HCT116 (cell line): Measurements from ENCODE around the genes MAP3K14, ARL17B and WNT3.

DNA sequence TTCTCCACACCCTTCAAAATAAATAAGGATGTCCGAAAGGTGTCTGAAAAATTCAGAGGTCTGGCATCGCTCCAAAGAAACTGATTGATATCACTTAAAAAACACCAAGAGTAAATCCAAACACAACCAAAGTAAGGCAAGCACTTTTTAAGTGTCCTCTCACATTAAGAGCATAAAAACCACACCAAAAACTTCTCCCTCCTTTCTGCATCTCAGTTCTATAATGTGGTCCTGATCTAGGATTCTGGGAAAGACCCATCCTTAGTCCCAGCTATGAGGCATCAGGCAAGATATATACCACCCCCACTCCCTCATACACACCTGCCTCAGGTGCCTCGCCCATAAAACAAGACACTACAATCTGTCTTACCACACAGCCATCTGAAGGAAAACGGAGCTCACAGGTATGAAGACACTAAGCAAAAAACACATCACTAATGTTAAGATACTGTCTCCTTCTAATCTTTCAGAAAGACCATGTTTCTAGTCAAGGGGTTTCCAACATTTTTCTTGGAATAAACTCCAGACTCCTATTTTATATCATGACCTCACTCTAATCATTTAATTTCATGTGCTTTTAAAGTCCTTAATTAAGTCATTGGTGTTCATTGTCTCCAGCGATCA lies 1.3 kb downstream of the MAP3K14 start:
- RRBS: no CpG with 5 or more reads among the region's 5 CpGs

DNA sequence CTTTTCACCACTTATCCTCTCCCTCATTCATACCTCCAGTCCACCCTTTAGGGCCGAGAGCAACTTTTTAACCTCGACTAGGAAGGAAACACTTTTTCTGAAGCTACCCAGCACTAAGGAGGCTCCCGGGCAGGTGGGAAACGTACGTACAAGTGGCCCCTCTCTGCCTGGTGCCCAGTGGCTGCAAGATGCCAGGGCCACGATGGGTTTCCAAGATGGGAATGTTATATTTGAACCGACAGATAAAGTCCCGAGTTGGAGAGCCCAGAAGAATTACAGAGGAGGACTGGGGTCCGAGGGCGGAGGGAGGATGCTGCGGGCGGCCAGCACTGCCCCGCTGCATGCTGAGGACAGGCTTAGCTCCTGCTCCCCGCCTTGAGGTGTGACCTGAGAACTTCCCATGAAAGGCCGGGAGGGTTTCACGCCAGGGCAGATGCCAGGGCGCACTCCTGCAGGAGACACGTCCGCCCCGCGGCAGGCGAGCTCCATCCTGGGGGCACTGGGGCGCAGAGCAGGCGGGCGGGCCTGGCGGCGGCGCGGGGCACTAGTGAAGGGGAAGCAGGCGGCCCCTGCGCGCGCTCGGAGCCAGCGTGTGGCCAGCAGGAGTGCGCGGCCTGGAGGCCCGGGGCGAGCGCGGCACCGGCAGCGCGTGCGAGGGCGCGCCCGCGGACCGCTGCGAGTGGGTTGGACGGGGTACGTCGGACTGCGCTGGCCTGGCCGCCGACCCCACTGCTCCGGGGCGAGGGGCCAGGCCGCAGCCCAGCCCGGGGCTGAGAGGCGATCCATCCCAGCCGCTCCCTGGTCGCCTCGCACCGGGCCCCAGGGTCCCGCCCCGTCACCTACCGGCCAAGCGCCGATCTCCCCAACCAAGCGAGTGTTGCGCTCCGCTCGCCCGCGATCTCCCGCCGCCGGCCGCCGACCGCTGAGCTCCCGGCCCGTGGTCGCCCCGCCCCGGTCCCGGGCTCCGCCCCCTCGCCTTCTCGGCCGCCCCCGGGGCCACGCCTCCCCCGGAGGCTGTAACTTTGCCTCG lies at the start of gene MAP3K14:
TSS of gene MAP3K14 (minus strand) at position 904 of the 1,030 bp plus-strand sequence.
- RRBS: 1% methylated on average over 33 of the region's 97 CpGs

GRCh38 chr17:46024035-46024938 lies 25.2 kb downstream of the STH start:
- RRBS: no CpG with 5 or more reads among the region's 28 CpGs

DNA sequence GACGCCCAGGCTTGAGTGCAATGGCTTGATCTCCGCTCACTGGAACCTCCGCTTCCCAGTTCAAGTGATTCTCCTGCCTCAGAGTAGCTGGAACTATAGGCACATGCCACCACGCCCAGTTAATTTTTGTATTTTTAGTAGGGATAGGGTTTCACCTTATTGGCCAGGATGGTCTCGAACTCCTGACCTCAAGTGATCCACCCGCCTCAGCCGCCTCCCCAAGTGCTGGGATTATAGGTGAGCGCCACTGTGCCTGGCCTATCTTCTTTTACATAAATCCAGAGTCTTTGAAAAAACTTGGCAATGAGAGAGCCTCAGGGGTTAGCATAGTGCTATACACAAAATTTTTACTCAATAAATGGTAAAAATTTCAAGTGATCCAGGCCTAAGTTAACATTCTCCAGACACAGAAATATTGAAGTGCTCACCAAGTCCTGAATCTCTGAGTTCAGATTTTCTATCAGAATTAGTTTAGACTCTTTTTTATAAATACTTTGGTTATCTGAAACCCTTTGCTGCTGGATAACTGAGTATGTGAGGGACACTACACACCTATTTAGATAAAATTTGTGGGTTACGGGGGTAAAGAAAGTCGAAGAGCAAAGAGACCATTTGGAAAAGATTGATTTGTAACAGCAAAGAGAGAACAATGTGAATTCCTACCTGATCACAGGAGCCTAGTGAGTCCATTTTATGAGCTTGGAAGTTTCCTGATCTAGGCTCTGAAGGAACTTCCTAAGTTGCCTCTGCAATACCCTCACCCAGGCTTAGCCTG lies 37.9 kb downstream of the STH start:
- RRBS: no CpG with 5 or more reads among the region's 10 CpGs

DNA sequence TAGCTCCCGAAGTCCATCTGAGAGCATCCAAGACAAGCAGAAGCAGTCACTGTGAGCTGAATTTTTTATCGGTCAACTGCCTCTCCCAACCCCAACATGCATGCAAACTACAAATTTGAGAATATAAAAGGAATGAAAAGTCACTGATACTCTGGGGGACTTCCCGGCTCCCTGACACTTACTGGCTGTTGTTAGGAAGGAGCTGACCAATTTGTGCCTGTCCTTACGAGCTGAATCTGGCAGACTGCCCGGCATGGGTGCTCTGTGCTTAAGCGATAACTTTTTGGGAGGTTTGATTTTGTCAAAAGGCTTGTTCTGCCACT lies 40.4 kb downstream of the STH start:
- RRBS: 95% methylated on average over 3 of the region's 6 CpGs

DNA sequence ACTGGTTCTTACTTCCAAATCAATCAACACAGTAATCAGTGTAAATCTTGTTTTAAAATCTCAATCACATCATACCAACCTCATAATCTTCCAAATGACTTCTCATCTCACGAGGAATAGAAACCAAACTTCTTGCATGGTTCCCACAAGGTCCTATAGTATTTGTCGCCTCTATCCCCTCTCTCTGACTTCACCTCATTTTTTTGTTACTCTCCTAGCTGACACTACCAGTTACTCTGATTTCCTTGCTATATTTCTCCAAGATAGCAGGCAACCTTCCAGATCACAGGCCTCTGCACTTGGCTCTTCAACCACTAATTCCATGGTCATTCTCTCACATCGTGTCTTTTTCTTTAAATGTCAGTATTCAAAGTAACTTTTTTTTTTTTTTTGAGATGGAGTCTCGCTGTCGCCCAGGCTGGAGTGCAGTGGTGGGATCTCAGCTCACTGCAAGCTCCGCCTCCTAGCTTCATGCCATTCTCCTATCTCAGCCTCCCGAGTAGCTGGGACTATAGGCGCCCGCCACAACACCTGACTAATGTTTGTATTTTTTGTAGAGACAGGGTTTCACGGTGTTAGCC lies 55.5 kb downstream of the STH start:
- RRBS: no CpG with 5 or more reads among the region's 10 CpGs

DNA sequence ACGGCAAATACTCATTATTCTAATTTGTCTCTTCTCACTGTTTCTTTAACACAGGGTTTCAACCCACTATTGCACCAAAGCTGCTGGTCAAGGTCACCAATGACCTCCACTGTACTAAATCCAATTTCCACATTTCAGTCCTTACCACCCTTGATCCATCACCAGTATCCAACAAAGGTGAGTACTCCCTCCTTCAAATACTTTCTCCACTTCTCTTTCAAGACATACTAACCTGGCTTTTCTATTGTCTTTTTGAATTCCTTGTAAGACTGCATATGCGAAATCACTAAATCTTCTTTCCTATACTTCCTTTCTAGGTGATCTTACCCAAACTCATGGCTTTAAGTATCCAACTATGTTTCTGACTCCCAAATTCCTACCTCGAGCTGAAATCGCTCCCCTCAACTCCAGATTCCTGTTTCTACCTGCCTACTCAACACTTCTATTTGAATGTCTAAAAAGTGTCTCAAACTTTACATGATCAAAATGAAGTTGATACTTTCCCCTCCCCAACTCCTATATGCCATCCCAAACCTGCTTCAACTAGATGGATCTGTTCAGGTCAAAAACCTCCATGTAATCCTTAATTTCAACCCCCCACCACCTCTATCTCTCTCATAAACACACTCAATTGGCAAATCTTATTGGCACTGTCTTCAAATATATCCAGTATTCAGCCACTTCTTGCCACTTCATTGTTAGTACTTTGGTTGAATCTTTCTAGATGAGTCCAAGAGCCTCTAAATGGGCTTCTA lies 85.8 kb downstream of the KANSL1 start:
- RRBS: no CpG with 5 or more reads among the region's 4 CpGs

DNA sequence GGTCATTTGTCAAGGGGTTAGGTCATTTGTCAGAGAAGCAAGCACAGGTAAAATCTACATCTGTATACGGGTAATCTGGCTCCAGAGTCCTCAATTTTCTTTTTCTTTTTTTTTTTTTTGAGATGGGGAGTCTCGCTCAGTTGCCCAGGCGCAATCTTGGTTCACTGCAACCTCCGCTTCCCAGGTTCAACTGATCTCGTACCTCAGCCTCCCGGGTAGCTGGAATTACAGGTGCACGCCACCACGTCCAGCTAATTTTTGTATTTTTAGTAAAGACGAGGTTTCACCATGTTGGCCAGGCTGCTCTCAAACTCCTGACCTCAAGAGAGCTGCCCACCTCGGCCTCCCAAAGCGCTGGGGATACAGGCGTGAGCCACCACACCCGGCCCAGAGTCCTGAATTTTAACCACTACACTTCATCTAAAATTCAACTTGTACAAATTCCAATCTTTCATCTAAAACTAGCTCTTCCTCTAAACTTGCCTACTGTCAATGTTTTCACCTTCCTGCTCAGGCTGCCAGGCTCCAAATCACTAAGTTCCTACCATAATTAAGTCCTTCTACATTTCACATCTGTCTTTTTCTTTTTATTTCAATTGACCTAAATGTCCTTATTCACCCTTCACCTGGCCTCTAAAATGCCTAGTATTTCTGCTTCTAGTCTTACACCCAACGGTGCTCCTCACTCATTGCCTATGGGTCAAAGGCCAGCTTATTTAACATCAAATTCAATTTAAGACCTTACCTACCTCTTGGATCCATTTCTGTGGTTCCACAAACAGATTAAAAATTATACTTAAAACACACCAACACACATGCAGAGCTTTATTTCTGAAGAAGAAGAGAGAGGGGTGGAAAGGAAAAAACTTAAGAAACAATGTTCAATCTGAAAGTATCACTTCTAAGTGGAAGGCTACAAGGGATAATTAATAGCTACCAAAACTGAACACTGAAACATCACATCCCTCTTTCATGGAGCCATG lies 73.7 kb downstream of the KANSL1 start:
- RRBS: no CpG with 5 or more reads among the region's 14 CpGs

GRCh38 chr17:46145926-46146470 lies 47.2 kb downstream of the KANSL1 start:
- RRBS: no CpG with 5 or more reads among the region's 3 CpGs

GRCh38 chr17:46361662-46361815 lies at the start of gene ARL17B:
TSS of gene ARL17B (minus strand) at chr17:46361766.
- RRBS: no CpG with 5 or more reads among the region's 9 CpGs

GRCh38 chr17:46818482-46818939 lies at the start of gene WNT3:
TSS of gene WNT3 (minus strand) at chr17:46818692.
- RRBS: 93% methylated on average over 8 of the region's 39 CpGs

- RRBS: no CpG with 5 or more reads among the region's 2 CpGs
Observed at GRCh38 chr17:46943201-46943404, 20.1 kb downstream of the GOSR2 start.

GRCh38 chr17:46943405-46943869 lies 20.5 kb downstream of the GOSR2 start:
- RRBS: no CpG with 5 or more reads among the region's 11 CpGs

DNA sequence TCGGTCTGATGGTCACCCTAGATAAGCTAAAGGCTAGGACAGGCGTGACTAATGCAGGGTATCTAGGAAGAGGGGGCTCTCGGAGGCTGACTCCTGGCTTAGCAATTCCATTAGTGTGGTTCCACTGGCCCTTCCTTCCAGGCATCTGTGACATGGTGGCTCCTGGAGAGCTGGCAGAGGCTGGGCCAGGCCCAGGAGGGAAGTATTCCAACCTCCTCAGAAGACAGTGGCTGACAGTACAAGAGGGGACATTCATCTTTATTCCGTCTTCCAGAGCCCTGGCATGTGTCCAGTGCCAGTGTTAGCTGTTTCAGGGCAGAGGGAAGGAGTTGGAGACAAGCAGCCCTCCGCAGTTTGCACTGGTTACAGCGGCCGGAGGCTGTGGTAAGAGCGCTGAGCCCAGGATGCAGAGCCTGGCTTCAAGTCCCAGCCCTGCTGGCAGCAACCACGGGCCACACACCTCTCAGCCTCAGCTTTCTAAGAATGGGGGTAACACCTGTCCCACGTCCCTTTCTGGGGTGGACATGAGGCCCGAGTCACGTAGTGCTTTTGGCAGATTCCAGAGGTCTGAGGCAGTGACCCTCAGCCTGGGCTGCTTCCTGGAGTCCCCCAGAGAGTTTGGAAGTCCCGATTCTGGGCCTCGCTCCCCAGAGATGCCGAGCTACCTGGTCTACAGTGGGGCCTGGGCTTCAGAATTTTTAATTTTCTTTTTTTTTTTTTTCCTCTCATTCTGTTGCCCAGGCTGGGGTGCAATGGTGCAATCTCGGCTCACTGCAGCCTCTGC lies 21.1 kb downstream of the GOSR2 start:
- RRBS: no CpG with 5 or more reads among the region's 16 CpGs

- RRBS: no CpG with 5 or more reads among the region's 11 CpGs
Observed at GRCh38 chr17:46945132-46945961, 22.4 kb downstream of the GOSR2 start.

GRCh38 chr17:47158715-47159297 lies 30.3 kb downstream of the CDC27 start:
- RRBS: 99% methylated on average over 2 of the region's 13 CpGs

DNA sequence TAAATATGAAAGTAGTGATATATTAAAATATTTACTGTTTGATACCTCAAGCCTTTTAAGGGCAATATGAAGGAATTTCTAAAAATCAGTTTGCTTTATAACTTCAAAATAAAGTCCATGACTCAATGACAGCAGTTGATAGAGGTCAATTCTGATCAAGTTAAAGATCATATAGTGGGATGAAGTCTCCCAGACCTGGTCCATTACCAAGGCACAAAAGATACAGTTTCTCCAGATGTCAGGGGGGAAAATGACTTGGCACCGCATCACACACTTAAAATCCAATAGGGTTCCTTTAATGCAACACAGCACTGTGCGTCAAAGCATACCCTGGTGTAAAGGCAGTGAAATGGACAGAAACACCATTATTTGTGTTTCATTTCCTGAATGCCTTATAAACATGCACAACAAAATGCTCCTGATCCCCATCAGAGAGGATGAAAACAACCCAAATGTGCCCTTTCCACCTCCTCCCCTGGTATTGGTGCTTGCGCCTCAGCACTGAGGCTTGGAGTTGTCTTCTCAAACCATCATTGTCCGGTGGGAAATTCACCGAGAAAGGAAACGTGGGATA lies 944 bp downstream of the CDC27 start:
- RRBS: no CpG with 5 or more reads among the region's 6 CpGs

DNA sequence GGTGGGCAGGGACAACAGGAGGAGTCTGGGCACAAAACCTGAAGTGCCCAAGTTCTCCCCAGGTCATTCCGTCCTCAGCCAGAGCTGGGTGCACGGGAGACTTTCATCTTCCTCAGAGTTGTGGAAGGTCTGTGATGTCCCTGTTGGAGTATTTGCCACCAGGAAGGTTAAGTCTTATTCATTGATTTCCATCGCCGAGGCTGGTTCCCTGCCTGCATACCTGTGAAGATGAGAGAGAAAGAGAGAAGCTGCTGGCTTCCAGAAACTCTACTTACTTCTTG lies 26.2 kb downstream of the ITGB3 start:
- RRBS: no CpG with 5 or more reads among the region's 4 CpGs

- RRBS: no CpG with 5 or more reads among the region's 2 CpGs
Observed at GRCh38 chr17:47312206-47312763, 11.5 kb upstream of the EFCAB13 start.

DNA sequence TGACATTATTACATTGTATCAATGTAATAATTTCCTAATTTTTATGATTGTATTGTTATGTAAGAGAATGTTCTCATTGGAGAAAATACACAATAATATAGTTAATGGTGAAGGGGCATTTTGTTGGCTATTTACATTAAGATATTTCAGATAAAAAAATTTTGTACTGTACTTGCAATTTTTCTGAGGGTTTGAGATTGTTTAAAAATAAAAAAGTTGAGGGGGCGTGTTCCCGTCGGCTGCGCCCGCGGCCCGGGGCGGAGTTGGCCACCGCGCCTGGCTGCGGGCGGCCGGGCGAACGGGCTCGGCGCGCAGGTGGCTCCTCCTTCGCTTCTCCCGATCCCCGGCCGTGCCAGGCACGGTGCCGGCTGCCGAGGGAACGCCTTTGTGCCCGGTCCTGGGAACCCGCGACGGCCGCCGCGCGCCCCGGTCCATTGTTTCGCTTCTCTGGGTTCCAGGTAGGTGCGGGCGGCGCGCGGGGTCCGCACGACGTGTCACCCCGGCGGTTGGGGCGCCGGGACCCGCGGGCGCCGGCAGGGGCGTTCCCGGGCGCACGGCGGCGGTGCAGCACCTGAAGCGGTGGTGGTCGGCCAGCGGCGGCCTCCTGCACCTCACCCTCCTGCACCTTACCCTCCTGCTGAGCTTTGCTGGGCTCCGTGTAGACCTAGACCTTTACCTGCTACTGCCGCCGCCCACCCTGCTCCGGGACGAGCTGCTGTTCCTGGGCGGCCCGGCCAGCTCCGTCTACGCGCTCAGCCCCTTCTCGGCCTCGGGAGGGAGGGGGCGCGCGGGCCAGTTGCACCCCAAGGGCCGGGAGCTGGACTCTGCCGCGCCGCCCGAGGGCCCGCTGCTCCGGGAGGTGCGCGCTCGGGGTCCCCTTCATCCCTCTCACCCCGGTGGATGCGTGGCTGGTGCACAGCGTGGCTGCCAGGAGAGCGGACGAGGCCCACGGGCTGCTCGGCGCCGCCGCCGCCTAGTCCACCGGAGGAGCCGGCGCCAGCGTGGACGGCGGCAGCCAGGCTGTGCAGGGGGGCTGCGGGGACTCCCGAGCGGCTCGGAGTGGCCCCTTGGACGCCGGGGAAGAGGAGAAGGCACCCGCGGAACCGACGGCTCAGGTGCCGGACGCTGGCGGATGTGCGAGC lies 99.8 kb downstream of the EFCAB13 start:
- RRBS: 96% methylated on average over 27 of the region's 118 CpGs